ENCODE data around the gene LAMP5.

GRCh38 chr20:5863256-5864010 lies 47.9 kb upstream of the CHGB start:
- PRO-cap, 3 experiments, result peak in 1 of 3 experiments; most common plus-strand start chr20:5863476 (in 1); most common minus-strand start chr20:5863324 (in 1)
- RAMPAGE, long total RNA, result no peak

- PRO-cap, 3 experiments, result no peak in any of the 3 experiments
- RAMPAGE, long total RNA, result no peak
Observed at GRCh38 chr20:5951606-5952275, 1.3 kb downstream of the MCM8 start.

GRCh38 chr20:5958275-5958979 lies 8.0 kb downstream of the MCM8 start:
- PRO-cap, 3 experiments, result no peak in any of the 3 experiments
- RAMPAGE, long total RNA, result no peak

DNA sequence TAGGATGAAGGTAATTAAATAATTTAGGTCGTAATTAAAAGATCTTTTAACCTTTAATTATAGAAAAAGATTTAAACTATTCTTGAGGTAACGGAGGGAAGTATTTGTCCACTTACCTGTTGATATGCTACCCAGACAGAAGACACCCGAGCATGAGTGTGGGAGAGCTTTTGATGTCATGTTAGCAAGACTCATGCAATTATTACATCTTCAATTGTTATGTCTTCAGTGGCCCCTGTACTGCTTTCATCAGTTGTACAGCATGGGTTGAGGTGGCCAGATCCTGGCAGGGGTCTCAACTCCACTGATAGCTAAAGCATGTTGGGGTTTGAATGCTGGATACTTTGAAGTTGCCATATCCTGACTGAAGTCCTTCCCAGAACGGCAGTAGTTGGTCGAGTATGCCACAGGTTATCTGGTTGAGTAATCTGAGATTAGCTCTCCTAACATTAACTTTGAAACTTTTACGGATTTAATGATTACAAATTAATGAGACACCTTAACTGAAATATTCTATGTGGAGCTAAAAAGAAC lies 1.1 kb downstream of the CRLS1 start:
- PRO-cap, 3 experiments, result no peak in any of the 3 experiments
- RAMPAGE, long total RNA, result no peak

GRCh38 chr20:6075798-6076281 lies 22.0 kb upstream of the LRRN4 start:
- PRO-cap, 3 experiments, result no peak in any of the 3 experiments
- RAMPAGE, long total RNA, result no peak

GRCh38 chr20:6768062-6768940 lies 815 bp downstream of the BMP2 start:
- PRO-cap, 3 experiments, result no peak in any of the 3 experiments
- RAMPAGE, long total RNA, result no peak

DNA sequence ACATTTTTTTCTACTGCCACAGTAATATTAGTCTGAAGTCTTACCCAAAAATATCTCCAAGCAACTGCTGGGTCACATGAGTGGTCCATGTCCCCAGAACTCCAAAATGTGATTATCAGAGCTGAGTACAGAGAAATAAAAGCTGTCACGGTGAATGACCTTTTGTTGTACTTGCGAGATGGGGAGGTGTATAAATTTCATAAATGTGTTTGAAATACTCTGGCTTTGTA lies 2.5 kb downstream of the HAO1 start:
- PRO-cap, 3 experiments, result no peak in any of the 3 experiments
- RAMPAGE, long total RNA, result no peak

DNA sequence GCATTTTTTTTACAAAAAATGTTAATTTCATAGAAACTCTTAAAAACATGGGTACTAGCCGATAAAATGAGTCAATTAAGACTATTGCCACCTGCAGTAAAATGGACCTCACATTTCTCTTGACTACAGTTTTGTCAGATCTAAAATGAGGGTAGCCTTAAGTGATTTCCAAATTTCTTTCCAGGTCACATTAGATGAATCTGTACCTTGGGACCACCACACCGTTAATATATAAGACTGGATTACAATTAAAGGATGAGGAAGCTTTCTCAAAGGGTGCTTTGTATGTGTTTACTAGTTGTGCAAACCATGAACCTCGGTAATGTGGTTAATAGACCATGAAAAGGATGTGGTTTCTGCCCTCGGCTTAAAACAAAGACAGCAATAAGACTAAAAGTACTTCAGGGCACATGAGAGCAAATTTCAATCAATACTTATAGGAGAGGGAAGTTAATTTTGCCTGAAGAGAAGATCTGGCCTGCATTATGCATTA lies 692 bp upstream of the TMX4 start:
- PRO-cap, 3 experiments, result no peak in any of the 3 experiments
- RAMPAGE, long total RNA, result no peak

GRCh38 chr20:8114059-8115065 lies 17.7 kb upstream of the PLCB1 start:
- PRO-cap, 3 experiments, result no peak in any of the 3 experiments
- RAMPAGE, long total RNA, result no peak

DNA sequence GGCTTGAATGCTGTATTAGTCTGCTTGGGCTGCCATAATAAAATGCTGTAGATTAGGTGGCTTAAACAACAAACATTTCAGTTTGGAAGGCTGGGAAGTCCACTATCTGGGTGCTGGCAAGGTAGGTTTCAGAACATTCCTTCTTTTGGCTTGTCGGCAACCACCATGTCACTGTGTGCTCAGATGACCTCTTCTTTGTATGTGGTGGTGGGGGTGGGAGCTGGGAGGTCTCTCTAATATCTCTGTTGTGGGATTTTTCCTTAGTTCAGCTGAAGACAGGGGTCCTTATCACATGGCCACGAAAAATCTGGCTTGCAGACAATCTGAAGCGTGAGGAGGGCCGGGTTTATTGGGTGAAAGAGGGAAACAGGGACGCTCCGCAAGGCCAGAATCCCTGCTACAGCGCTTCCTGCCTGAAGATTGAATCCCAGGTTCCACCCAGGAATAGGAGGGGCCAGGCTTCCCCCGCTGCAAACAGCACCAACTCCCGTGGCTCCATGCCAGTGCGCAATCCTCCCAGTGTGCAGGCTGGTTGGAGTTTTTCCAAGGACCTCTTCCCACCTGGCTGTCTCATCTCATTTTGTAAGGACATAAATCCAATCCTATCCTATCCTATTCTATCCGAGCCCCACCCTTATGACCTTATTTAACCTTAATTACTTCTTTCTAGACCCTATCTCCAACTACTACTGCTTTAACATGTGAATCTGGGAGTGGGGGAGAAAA lies 299.9 kb downstream of the PLCB1 start:
- PRO-cap, 3 experiments, result no peak in any of the 3 experiments
- RAMPAGE, long total RNA, result no peak

DNA sequence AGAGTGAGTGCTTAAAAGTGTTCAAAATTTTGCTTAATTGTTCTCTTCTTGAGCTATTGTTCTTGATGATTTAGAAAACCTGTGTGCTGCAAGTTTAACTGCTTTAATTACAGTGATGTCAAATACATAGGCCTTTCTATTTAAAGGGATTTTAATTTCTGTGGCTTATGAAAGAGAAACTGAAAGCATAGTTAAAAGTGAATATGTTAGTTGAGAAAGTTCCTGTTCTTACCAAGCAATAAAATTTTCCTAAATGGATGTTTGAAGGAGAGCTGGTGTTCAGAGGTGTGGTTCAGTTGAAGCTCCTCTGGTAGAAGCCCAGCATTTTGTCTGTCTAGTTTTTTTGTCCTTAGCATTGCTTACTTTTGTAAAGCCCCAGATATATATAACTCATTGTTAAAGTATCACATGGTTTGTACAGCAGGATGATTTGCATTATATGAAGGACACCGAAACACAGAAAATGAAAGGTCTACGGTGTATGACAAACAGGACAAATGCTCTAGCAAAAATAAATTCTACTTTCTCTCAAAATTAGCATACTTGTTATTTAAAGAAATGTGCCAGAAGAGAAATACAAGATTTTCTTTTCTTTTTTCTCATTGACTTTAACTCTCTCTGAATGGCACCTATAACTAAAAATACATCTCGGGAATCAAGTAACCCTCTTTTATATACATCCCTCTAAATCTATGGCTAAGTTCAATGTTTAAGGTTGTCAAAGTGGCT lies 466.1 kb upstream of the PLCB4 start:
- PRO-cap, 3 experiments, result no peak in any of the 3 experiments
- RAMPAGE, long total RNA, result no peak

DNA sequence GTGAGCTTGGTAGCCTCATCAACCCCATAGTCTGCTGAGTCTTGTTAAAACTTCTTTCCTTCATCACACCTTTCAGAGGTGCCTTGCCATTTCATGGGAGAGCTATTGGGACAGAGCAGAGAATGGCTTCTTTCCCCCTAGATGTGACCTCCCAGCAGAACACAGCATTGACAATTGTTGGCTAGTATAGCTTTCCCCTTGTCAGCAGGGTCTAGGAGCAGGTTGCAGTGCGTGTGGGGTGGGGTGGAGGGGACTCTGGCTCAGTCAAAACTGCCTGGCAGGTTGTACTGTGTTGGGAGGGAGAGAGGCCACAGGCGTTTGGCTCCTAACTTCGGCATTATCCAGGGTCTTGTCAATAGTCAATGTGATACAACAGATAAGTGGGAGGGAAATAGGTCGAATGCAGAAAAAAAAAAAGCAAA lies 401.1 kb upstream of the PLCB4 start:
- PRO-cap, 3 experiments, result no peak in any of the 3 experiments
- RAMPAGE, long total RNA, result no peak

DNA sequence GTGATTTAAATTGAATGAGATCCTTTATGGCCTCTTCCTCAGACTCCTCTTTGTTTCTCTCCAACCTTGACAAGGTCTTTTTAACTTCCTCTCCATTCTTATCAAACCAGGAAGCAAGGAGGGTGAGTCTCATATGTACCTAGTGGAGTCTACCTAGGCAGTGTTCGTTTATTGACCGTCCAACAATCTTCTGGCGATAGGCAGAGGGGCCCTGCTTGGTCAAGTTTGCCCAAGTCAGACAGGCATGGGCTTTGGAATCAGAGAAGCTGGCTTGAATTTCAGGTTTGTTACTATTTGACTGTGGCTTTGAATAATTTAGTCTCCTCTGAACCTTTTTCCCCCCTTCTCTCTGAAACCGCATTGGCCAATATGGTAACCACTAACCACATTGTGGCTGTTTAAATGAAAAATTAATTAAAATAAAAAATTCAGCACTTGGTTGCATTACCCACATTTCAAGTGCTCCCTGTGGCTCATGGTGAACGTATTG lies 184.1 kb upstream of the LAMP5 start:
- PRO-cap, 3 experiments, result no peak in any of the 3 experiments
- RAMPAGE, long total RNA, result no peak

DNA sequence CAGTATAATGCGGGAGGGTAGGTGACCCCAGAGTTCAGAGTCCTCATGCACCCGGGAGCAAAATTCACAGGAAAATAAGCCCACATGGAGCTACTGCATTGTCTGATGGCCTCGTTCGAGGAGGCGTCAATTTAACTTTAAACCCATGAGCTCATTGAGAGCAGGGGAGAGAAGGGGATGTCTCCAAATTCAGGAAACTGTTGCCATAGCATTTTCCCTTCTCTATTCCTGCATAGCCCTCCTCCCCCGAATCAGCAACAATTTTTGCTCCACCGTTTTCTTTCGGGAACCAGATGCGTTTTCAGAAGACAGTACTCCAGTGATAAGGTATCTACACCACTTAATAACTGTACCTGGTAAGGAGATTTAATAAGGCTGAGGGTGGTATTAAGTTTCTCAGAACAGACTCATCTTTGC lies 315 bp upstream of the LAMP5 start:
- PRO-cap, 3 experiments, result no peak in any of the 3 experiments
- RAMPAGE, long total RNA, result no peak

DNA sequence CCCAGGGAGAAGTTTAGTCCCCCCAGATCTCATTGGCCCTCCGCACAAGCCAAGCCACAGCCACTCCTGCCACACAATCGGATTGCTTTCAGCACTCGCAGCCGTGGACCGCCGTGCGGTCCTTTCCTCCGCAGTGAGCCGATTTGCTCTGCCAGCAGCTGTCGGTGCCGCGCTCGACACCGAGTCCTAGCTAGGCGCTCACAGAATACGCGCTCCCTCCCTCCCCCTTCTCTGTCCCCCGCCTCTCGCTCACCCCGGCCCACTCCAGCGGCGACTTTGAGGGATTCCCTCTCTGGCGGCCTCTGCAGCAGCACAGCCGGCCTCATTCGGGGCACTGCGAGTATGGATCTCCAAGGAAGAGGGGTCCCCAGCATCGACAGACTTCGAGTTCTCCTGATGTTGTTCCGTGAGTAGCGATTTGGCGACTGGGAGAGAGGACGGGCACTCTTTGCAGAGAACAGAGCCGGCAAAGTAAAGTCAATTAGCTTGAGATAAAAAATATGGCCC lies at the start of gene LAMP5:
LAMP5 (plus strand) TSS at position 80 of the 507 bp plus-strand sequence.
- PRO-cap, 3 experiments, result peak in 1 of 3 experiments; most common minus-strand start position 150 of the sequence (in 1)
- RAMPAGE, long total RNA, result no peak

DNA sequence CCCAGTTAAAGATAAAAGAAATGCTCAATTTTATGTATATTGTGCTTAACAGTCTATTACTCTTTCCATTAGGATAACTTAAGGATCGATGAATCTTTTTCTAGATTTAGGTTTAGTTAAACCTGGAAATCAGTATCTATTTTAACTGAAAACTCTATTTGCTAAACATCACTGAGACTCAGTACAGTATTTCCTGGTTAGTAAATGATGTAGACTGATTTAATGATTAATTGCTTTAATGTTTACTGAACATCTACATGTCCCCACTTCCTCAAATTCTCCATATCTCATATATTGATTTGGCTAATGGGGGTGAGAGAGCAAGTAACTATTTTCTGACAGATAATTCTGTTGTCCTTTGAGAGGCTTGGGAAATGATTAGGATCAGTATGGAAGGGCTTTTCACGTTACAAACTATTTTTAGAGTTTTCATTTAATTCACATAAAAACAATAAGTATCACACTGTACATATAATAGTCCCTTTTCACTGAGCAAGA lies 10.3 kb downstream of the MKKS start:
- PRO-cap, 3 experiments, result no peak in any of the 3 experiments
- RAMPAGE, long total RNA, result no peak

DNA sequence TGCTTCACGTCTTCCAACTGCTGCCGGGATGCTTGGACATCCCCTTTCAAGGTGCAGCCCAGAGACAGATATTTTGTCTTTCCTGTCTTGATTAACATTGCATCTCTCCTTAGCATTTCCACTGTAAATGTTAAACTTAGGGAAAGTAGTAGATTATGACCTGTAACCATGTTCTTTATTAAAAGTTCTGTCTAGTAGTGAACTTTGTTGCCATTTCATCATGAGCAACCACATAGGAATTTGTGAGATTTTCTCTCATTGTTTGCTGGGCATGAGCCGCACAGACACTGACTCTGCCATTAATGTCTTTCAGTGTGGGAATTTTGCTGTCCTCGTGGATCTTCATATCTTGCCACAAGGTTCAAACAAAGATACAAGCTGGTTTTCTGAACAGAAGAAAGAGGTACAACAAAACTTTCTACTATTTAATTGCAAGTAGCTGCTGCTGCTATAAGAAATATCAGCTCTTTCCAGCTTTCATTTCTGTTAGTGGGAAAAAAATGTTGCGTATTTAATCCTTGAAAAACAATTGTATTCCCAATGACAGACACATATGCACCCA lies 117.8 kb downstream of the JAG1 start:
- PRO-cap, 3 experiments, result no peak in any of the 3 experiments
- RAMPAGE, long total RNA, result no peak

GRCh38 chr20:10705720-10706312 lies 32.0 kb upstream of the JAG1 start:
- PRO-cap, 3 experiments, result no peak in any of the 3 experiments
- RAMPAGE, long total RNA, result no peak

DNA sequence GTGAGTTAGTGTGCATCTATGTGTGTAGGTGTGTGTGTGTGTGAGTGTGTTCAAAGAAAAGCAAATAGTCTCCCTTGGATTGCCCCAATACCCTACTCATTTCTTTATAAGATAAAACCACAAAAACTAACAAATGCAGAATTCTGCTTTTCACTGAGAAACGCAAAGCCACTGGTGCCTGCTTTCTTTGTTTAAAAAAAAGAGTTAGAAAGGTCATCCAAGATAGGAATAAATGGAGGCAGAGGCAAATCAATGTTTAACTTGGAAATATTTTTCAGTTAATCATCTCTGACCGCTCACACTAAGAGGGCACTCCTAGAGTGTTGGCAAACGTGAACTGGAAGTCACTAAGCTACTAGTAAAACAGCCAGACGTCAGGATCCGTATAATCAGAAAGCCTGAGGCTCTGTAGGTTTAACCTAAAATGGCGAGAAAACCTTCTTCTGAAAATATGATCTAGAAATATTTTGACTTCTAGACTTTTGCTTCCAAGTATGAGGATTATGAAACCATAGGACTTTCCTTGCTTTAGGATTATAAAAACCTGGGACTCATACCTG lies 37.5 kb upstream of the JAG1 start:
- PRO-cap, 3 experiments, result no peak in any of the 3 experiments
- RAMPAGE, long total RNA, result no peak

- PRO-cap, 3 experiments, result no peak in any of the 3 experiments
- RAMPAGE, long total RNA, result no peak
Observed at GRCh38 chr20:10739680-10740103, 65.9 kb upstream of the JAG1 start.